HT1080 (cell line): ENCODE data around the gene HOOK1.

GRCh38 chr1:59499624-59499976 is 202.7 kb downstream of the FGGY start:
RAMPAGE:
- cytosol, long total RNA = no peak
- long total RNA = no peak
- nucleus, long total RNA = no peak

RAMPAGE:
- cytosol, long total RNA = no peak
- long total RNA = no peak
- nucleus, long total RNA = no peak
These were observed 107.6 kb upstream of the HOOK1 start for GRCh38 chr1:59707076-59707607.

GRCh38 chr1:59733361-59734021 is 81.3 kb upstream of the HOOK1 start:
RAMPAGE:
- cytosol, long total RNA = no peak
- long total RNA = no peak
- nucleus, long total RNA = no peak

DNA sequence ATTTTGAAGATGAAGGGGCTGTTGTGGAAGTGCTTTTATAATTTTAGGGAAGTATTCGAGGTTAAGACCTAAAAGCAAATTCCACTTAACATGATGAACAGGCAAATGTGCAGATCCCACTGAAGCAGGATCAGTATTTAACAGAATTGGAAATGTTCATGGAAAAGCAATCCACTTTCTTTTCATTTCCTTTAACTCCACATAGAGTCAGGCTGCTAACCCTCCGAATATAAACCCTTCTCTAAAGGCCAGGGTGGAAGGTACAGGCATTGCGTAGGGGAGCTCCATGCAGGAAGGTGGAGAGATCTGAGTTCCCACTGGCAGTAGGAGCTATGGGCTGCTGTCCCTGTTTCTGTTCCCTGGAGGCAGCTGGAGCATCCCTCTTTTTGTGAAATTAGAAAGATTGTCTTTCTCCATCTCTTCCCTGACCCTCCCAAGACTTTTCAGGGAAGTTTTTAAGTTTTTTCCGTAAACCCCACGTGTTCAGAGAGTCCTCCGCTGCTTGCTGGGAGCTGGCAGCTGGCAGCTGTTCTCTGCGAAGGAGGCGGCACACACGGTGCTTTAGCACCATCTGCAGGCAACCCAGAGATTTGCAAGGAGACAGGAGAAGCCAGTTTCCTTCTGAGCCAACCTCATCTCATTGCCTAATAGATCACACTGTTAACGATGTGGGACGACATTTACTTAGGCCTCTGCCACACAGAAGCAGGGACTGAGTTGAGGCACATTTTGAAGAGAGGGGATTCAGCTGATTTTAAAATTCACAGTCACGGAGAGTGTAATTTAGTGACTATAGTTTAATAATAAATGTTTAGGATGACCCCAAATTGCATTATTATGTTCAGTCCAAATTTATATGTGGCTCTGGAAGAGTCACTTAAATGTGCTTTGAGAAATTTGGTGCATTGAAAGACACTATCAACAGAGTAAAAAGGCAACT is 55.4 kb upstream of the HOOK1 start:
RAMPAGE:
- cytosol, long total RNA = no peak
- long total RNA = no peak
- nucleus, long total RNA = no peak

DNA sequence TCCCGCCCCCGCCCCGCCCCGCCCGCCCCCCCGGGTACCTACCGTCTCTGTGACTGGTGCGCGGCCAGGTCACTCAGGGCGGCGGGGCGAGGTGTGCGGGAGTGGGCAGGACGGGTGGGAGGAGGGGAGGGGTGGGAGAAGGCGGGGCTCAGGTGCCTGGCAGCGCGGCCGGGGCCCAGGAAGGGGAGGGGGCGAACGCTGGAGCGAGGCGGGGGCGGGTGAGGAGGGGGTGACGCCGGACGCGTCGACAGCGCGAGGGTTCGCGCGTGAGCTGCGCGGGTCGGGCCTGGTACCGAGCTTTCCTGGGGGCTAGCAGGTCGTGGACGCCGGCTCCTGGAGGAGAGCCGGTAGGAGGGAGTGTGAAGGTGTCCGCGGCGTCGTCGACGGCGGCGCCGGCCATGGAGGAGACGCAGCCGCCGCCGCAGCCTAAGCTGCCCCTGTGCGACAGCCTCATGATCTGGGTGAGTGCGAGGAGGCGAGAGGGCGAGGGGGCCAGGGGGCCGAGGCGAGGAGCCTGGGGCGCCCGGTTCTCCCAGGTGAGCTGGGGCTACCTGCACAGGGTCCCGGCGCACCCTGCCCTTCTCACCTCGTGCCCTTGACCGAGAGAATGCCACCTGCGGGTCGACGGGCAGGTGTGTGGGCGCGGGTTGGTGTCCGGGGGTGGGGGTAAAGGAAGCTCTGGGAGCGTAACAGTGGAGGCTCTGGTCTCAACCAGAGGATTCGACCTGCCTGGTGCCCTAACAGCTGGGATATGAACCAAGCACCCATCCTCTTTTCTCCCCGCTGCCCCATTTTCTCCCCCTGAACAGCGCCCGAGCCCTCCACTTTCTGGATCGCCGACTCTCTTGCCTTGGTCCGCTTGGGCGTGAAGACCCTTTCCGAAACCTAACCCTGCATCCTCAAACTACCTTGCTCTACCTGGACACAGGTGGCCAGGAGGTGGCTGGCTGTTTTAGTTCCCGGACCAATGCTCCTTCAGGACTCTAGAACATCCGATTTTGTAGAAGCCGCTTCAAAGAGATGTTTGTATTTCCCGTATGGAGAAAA is at the start of gene HOOK1:
TSS of gene HOOK1 (plus strand) at position 230 of the 1,047 bp plus-strand sequence.
RAMPAGE:
- cytosol, long total RNA = no peak
- long total RNA = no peak
- nucleus, long total RNA = no peak

DNA sequence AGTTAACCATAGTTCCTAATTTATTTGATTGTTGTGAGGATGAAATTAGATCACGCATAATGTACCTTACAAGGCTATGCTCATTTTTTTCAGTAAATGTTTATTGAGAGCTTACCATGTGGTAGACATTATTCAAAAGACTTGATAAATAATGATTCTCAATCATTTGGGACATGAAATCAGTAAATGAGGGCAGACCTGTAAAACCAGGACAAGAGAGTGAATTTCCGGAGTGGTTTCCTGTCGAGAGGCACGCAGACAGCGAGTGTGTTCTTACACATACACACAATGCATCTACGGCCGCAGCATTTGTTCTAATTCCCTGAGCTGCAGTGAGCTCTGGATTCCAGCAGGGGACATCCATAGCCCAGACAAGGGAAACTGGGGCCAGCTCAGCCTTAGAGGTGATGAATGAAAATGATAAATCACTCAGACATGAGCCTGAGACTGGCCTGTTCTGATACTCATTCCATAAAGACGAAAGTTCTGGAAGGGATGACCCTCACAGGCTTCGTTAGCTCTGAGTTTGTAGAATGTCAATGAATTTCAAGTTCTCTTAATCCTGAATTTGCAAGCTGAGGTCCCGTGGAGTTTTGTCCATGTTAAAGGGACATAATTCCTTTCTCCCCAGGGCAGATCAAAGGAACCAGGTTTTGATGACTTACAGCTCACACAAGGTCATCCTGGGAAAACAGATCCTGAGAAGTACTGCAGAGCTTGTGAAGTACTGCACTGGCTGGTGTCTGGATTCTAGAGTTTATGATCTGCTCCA is 207.8 kb upstream of the C1orf87 start:
RAMPAGE:
- cytosol, long total RNA = no peak
- long total RNA = no peak
- nucleus, long total RNA = no peak

DNA sequence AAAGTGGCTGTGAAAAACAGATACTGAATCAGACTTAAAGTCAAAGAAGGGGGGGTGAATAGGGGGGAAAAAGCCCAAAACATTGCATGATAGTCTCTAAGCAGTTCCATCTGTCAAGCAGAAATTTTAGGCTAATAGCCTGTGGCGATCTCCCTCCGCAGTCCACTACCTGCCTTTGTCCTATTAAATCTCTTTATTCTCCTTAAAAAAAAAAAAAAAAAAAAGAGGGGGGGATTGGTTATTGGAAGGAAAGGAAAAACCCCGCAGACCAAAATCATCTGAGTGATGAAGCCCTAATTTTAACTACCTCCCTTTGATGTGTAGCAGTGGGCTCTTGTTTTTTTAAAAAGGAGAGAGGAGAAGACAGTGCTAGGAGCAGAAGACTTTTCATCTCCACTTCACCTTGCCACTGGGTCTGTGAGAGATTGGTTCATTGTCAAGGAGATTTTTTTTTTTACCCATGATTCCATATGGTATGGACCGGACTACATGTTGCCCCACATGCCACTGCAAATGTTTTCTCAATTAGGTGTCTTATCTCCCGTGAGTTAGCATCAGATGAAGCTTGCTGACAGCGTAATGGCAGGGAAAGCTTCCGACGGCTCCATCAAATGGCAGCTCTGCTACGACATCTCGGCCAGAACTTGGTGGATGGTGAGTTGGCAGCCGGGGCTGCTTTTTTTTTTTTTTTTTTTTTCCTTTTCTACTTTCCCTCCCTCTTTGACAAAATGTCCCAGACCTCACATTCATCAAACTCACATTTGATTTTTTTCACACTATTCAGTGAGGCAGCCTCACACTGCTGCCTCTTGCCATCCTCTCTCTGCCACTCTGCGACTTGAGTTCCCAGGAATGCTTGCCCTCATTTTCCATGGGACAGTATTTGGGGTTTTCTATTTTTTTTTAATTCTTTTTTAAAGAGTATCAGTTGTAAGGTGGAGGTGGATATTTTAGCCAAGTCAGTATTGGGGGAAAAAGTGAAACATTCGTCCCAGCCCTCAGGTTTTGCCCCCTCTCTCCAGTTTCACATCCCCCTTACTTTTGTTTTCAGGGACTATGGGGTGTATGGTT is 217.2 kb upstream of the NFIA start:
RAMPAGE:
- cytosol, long total RNA = no peak
- long total RNA = no peak
- nucleus, long total RNA = no peak

RAMPAGE:
- cytosol, long total RNA = no peak
- long total RNA = no peak
- nucleus, long total RNA = no peak
These were observed 92.2 kb upstream of the NFIA start for GRCh38 chr1:60990212-60990525.

DNA sequence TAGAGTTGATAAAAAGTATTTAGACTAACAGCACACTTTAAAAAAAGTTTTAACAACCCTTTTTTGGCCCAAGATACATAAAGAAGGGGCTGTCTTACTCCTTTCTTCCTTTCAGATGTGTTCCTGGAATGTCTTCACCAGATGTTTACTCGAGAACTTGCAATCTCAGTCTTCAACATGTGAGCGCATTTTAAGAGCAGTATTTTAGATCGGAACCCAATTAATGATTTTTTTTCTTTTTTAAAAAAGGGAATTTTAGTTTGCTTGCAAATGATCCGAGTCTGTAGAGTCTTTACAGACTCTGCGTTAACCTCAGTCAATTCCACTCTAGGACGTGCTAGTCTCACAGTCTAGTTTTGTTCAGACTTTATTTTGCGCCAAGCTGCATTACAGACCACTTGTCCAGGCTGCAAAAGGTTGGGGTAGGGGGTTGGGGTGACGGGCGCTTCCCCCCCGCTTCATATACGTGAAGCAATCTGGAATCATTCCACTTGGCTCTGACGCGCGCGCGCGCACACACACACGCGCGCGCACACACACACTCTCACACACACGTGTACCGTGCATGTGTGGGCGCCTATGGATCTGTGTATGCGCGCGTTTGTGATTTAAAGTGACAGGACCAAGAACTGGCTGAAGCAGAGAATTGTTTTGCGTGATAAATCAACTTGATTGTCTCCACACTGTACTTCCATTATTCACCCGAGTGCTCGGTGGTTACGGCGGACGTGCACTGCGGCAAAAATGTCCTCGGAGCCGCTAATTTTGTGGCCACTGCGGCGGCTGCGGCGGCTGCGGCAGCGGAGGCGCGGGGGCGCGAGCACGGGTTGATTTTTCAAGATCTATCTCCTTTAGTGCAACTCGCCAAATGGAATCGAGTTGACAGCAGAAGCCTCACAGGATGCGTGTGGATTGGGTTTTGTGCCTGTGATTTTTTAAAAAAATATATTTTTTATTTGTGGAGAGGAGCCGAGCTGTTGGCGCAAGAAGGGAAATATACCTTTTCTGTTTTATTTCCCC is 25.5 kb upstream of the NFIA start:
RAMPAGE:
- cytosol, long total RNA = no peak
- long total RNA = no peak
- nucleus, long total RNA = no peak

GRCh38 chr1:61100861-61102237 is 19.0 kb downstream of the NFIA start:
RAMPAGE:
- cytosol, long total RNA = no peak
- long total RNA = no peak
- nucleus, long total RNA = no peak

DNA sequence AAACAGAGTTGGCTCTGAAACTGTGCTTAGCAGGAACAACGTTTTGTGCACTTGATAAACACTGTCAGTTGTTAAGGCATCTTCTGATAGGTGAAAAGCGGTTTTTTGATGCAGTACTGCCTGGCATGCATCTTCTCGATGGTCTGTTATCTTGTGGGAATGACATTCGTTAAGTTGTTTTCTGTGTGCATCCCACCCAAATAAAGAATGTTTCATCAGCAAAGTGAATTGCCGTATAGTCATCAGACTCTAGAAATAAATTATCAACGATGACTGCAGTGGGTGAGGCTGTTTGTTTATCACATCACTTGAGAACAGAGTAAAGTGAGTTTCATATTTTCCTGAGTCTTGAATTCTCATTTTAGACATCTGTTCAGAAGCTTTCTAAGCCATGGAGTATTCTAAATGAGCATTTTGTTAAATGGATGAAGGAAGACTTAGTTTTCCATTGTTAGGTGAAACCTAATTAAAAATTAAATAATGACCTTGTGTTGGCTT is 34.1 kb downstream of the NFIA start:
RAMPAGE:
- cytosol, long total RNA = no peak
- long total RNA = no peak
- nucleus, long total RNA = no peak

RAMPAGE:
- cytosol, long total RNA = no peak
- long total RNA = no peak
- nucleus, long total RNA = no peak
These were observed 198.1 kb downstream of the NFIA start for GRCh38 chr1:61280397-61280928.

RAMPAGE:
- cytosol, long total RNA = no peak
- long total RNA = no peak
- nucleus, long total RNA = no peak
These were observed 19.3 kb downstream of the KANK4 start for GRCh38 chr1:62299956-62300327.

DNA sequence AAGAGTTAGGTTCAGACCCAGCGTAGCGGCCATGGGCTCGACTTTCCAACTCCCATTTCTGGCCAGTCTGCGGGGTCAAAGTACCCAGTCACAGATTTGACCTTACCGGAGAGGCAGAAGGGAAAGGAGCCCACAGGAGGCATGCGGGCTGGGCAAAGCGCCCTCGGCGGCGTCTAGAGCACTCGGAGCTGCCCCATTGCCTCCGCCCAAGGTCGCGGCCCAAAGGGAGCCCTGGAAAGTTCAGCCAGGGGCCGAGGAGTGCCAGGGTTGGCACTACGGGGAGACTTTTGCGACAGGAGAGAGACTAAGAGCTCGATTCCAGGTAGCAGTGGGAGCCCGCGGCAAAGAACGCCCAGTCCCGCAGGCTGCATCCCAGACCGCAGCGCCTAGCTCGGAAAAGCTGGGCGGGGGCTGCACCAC is 902 bp downstream of the KANK4 start:
RAMPAGE:
- cytosol, long total RNA = no peak
- long total RNA = no peak
- nucleus, long total RNA = no peak

DNA sequence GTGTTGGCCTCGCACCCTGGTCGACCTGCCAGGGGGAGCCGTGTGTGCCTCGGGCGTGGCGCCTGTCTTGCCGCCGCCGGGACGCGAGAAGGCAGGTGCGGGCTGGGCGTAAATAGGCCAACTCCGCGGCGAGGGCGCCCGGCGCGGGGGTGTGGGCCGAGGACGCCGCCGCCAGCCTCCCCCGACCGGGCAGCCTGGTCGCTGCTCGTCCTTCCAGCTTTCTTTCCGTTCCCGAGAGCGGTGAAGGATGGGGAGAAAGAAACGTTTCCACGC is 580 bp downstream of the USP1 start:
RAMPAGE:
- cytosol, long total RNA = no peak
- long total RNA = no peak
- nucleus, long total RNA = no peak

DNA sequence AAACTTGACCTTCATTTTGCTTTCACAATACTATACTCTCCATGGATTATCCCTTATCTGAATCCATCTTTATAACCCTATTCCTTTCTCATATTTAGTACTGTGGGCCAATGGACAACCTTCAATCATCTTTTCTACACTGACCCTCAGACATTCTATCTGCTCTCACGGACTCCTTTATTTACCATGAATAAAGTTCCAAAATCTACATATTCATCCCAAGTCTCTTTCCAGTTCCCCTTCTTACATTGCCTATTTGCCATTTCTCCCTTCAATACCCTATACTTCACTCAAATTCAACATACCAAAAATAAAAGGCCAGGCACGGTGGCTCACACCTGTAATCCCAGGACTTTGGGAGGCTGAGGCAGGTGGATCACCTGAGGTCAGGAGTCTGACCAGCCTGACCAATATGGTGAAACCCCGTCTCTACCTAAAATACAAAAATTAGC is 9.3 kb downstream of the ANGPTL3 start:
RAMPAGE:
- cytosol, long total RNA = no peak
- long total RNA = no peak
- nucleus, long total RNA = no peak

GRCh38 chr1:62687371-62688053 is 674 bp downstream of the DOCK7 start:
RAMPAGE:
- cytosol, long total RNA = no peak
- long total RNA = no peak
- nucleus, long total RNA = no peak

DNA sequence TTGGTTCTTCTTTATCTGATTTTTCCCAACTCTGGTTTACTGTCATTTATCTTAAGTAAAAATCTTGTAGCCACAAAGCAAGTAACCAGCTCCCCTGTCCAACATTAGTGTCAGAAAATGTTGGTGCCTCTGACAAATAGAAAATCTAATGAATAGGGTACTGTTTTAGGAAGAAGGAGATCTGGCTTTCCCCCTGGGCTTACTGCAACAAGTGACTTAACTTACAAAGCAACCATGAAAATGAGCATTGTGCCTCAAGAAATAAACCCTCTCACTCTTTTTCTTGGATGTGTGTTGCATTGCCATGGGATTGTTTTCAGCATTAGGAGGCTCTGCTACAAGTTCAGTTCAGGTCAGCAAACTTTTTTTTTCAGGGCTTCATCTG is 37.7 kb upstream of the DOCK7 start:
RAMPAGE:
- cytosol, long total RNA = no peak
- long total RNA = no peak
- nucleus, long total RNA = no peak

DNA sequence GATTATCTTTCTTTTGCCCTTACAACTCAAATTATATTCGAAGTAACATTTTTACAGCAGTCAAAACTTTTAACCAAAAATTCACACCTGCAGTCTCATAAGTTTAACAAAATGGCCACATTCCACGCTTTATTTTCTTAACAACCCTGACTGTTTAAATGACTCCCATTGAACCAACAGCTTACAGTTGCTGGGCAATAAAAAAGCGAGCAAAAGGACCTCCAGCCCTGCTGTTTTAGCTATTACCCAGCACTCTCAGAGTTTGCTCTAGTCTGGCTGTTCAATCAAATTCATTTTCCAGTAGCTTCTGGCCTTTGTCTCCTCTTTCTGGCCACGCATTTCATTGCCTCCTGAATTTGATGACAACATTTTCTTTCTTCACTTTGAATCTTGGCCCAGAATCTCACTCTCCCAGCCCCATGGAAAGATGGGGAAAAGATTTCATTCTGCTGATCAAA is 44.1 kb upstream of the DOCK7 start:
RAMPAGE:
- cytosol, long total RNA = no peak
- long total RNA = no peak
- nucleus, long total RNA = no peak

DNA sequence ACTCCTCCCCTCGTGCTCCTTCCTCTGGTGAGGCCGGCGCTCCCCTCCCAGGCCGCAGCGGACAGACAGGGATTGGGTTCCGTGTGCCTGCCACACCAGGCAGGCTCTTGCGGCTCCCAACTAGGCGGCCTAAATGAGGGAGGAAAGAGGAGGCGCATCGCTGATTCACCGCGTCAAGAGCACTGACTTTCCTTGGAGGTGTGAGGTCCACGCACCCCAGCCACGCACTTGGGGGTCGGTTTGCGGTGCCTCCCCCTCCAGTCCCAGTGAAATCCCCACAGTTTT is 1.4 kb upstream of the FOXD3 start:
RAMPAGE:
- cytosol, long total RNA = no peak
- long total RNA = no peak
- nucleus, long total RNA = no peak